OVCAR3 (cell line): ENCODE results near the gene MAPRE2.

DNA sequence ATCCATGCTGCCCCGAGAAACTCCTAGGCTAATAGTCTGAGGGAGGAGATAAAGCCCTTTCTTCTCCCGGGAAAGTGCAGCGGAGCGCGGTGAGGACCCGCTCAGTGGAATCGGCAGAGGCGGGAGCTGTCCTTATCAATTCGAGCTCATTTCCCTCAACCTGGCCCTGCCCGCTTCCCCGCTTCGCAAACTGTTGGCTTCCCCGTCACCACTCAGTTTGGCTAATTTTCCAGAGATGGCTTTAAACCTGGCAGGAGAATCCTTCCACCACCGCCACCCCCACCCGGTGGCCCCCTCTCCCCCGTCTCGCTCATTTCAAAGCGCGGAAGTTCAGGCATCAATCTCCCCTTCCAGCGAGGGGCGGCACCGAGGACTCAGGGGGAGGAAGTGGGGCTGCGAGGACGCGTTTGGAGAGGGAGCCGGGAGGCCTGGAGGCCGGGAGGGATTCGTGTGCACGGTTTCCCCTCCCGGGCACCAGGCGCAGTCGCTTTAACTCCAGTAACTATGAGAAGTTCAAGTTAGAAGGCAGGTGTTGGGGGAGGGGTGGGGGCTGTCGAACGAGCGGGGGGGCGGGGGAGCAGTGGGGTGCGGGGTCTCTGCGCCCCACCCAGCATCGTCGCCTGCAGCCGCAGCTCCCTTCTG is 1.5 kb downstream of the KLHL14 start:
- RRBS = no CpG with 5 or more reads among the region's 41 CpGs

GRCh38 chr18:33248402-33248654 is 192.2 kb downstream of the CCDC178 start:
- RRBS = no CpG with 5 or more reads among the region's 2 CpGs

- RRBS = no CpG with 5 or more reads among the region's 20 CpGs
Observed at GRCh38 chr18:33819771-33820286, 241.8 kb downstream of the ASXL3 start.

GRCh38 chr18:34222520-34223590 is 1.9 kb downstream of the NOL4 start:
- RRBS = 6% methylated on average over 27 of the region's 84 CpGs

- RRBS = no CpG with 5 or more reads among the region's 12 CpGs
Observed at GRCh38 chr18:34494387-34494718, 215.7 kb upstream of the DTNA start.

DNA sequence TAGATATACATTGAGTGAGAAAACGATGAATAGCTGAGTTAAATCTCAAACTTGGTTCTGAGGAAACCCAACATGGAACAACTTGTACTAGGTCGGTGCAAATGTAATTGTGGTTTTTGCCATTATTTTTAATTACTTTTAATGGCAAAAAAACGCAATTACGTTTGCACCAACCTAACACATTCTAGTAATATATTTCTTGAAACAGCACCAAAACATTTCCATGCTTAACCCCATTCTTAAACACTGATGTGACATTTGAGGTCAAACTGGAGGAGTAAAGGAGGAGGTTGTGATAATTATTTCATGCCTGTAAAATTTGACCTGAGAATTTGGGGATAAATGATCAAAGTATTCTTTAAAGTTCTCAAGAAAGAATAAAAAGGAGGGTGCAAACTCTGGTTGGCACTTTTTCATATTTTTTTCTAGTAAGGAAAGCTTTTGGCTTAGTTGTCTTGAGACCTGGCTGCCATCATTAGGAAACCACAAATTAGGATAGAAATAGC is 143.0 kb downstream of the DTNA start:
- RRBS = no CpG with 5 or more reads among the region's 4 CpGs

DNA sequence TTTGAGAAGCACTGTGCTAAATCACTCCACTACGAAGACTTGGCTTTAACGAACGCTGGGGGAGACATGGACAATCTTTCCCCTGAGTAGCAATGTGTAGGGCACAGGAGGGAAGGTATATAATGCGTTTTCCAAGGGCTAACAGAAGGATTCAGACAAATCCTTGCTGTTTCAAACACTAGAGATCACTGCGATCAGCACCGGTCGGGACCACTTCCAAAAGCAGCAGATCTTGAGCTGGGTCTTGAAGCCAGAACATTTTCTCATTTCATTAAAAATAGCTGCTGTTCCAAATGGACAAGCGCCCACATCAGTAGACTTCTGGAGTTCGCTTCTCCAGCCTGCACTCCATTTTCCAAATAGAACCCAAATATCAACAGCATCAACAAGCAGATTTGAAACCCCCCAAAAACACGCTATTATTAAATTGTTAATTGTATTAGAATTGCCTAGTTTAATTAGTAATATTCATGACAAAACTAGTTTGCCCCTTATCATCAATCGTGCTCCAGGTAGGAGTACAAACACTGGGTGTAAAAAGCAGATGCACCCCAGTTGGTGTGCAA is 65.0 kb upstream of the MAPRE2 start:
- RRBS = no CpG with 5 or more reads among the region's 11 CpGs

DNA sequence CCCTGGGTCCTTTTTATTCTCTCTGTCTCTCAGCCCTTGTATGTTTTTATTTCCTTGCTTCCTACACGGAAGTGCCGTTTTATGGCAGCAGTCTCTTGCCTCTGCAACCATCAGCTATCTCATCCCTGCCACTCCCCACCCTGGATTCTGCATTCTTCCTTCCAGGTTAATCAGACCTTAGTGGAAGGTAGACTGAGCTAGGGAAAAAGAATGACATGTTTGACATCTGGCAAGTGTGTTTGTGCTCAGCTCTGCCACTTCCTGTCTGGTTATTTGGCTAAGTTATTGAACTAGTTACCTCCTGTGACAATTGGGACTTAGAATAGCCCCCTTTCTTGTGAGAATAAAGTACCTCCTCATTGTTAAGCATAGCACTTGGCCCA is 11.0 kb upstream of the MAPRE2 start:
- RRBS = no CpG with 5 or more reads among the region's 2 CpGs

- RRBS = 6% methylated on average over 13 of the region's 58 CpGs
Observed at GRCh38 chr18:35040913-35041960, at the start of gene MAPRE2. Gene MAPRE2 (plus strand): TSS chr18:35041413.

DNA sequence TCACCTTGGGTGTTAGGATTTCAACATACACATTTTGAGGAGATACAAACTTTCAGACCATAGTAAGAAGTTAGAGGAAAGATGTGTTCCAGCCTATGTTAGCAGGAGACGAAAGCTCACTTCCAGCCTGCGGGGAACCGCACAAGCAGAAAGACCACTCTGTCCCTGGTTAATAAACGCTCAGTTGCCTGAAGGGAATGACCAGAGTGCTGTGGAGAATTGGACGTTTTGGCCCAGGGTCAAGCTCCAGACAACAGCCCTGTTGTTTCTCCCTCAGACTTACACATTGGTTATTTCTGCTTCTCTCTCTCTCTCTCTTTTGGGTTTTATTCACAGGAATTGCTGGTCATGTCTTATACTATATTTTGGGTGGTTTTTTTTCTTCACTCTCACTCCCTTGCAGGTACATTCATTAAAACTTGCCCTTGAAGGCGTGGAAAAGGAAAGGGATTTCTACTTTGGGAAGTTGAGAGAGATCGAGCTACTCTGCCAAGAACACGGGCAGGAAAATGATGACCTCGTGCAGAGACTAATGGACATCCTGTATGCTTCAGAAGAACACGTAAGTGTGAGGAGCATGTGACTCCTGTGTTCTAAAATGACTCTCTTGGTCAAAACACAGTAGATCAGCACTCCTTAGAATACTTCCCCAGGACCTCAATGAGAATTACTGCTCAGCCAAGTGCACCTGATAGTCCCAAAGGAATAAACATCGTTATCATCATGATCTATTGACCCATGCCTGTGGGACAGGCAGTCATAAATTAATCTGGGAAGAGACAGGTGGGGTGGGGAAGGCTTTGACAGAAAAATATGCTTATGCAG is 90.6 kb downstream of the MAPRE2 start:
- RRBS = no CpG with 5 or more reads among the region's 11 CpGs

GRCh38 chr18:35189515-35189954 is 51.3 kb upstream of the ZNF397 start:
- RRBS = no CpG with 5 or more reads among the region's 1 CpG

DNA sequence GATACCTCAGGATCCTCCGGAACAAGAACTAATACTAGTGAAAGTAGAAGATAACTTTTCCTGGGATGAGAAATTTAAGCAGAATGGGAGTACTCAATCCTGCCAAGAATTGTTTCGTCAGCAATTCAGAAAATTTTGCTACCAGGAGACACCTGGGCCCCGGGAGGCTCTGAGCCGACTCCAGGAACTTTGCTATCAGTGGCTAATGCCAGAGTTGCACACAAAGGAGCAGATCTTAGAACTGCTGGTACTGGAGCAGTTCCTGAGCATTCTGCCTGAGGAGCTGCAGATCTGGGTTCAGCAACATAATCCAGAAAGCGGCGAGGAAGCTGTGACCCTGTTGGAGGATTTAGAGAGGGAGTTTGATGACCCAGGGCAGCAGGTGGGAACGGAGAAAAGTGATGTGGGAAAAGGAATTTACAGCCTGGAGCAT is 1.7 kb downstream of the ZNF397 start:
- RRBS = 100% methylated on average over 1 of the region's 7 CpGs

- RRBS = no CpG with 5 or more reads among the region's 4 CpGs
Observed at GRCh38 chr18:35409911-35410355, 32.8 kb upstream of the ZNF396 start.

GRCh38 chr18:35480034-35481020 is 17.4 kb downstream of the INO80C start:
- RRBS = no CpG with 5 or more reads among the region's 5 CpGs

- RRBS = no CpG with 5 or more reads among the region's 7 CpGs
Observed at GRCh38 chr18:35656031-35656903, 74.7 kb downstream of the GALNT1 start.

DNA sequence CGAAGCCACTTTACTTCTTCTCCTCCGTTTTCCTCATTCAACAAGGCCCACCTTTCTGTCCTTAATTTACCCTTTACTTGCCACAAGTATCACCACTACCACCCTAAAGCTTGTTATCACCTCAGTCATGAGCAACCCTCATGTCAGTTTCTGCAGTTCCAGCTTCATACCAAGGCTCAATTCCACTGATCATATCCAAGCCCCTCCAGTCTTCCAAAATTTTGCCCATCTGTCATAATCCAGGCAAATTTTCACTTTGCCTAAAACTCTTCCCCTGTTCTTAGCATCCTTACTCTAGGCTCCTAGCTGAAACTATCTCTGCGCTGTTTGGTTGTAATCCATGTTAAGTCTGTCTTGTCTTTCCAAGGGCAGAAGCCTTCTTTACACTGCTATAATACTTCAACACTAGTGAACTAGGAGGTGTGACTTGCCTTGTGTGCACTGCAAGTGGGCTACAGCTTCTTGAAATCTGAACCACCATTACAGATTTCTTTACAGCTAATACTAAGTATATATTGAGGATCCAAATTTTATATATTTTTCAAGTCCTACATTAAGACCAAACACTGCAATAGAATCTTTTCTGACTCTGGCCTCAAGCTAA is 26.1 kb downstream of the C18orf21 start:
- RRBS = no CpG with 5 or more reads among the region's 3 CpGs

DNA sequence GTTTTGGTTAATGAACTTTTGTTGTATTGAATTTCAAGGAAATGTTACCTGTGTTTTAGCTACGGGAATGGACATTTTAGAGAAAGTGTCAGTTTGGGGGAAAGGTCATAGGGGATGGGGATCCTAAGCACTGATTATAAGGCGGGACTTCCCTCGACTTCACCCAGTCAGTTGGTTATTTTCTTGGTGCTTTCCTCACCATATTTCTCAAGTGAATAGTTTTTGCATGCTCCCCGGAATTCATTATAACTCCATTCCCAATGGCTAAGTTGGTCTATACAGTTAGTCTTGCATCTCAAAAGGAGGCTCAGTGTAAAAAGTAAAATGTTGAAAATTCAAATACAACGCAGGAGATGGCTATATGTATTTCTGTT is 763 bp downstream of the ELP2 start:
- RRBS = no CpG with 5 or more reads among the region's 5 CpGs

DNA sequence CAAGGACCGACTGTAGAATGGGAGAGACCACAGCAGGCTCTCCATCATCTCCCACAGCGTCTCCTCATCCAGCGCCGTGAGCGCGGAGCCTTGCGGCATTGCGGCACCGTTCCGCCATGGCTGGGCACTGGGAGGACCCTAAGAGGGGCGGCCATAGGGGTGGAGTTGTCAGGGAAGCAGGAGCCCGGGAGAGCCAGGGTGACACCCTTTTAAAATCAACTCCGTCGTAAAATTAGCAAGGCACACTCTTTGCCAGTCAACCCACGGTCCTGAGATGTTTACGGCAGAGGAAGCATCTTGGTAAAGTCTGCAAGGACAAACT is 1.6 kb downstream of the ELP2 start:
- RRBS = no CpG with 5 or more reads among the region's 16 CpGs

DNA sequence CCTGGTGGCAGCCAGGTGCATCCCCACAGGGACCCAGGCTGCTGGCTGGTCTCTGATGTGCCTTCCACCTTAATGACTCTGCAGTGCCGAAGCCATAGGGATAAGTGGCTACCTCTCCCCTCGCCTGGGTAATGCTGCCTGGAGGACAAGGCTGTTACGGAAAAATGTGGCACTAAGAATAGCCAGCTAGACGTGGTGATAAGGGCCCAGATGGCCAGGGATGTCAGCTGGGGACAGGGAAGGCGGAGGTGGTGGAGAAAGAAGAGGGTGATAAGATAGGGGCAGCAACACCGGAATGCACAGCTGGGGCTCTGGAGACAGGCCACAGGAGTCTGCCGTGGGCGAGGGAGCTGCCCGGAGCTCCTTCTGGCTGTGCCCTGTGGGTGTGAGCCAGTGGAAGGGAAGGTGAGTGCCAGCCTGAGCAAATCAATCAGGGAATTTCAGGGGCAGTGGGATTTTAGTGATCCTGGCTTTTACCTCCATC is 170.7 kb downstream of the FHOD3 start:
- RRBS = 62% methylated on average over 4 of the region's 9 CpGs

GRCh38 chr18:36711778-36712321 is 117.0 kb downstream of the TPGS2 start:
- RRBS = no CpG with 5 or more reads among the region's 5 CpGs